Aorta (tissue), 1 donor: ENCODE data around the gene FOXB2.

GRCh38 chr9:74087700-74088454, 409.3 kb upstream of the RORB start:
- PRO-cap = no peak

GRCh38 chr9:75026853-75027219, 1.3 kb downstream of the CARNMT1 start:
- PRO-cap = no peak

- PRO-cap = no peak
Measured at GRCh38 chr9:76107437-76107914, 217.0 kb downstream of the PCSK5 start.

- PRO-cap = no peak
Measured at GRCh38 chr9:76394708-76395391, 624 bp upstream of the RFK start.

- PRO-cap = no peak
Measured at GRCh38 chr9:76459383-76460356, 688 bp downstream of the GCNT1 start.

DNA sequence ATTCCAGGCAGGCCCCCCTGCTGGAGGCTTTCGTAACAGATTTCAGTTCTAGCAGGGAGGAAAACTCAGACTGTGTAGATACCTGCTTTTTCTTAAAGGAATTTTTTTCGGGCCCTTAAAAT, 1.4 kb downstream of the GCNT1 start:
- PRO-cap = no peak

- PRO-cap = no peak
Measured at GRCh38 chr9:76643676-76644324, 184.8 kb downstream of the GCNT1 start.

GRCh38 chr9:76835843-76836429, 70.0 kb downstream of the PRUNE2 start:
- PRO-cap = no peak

DNA sequence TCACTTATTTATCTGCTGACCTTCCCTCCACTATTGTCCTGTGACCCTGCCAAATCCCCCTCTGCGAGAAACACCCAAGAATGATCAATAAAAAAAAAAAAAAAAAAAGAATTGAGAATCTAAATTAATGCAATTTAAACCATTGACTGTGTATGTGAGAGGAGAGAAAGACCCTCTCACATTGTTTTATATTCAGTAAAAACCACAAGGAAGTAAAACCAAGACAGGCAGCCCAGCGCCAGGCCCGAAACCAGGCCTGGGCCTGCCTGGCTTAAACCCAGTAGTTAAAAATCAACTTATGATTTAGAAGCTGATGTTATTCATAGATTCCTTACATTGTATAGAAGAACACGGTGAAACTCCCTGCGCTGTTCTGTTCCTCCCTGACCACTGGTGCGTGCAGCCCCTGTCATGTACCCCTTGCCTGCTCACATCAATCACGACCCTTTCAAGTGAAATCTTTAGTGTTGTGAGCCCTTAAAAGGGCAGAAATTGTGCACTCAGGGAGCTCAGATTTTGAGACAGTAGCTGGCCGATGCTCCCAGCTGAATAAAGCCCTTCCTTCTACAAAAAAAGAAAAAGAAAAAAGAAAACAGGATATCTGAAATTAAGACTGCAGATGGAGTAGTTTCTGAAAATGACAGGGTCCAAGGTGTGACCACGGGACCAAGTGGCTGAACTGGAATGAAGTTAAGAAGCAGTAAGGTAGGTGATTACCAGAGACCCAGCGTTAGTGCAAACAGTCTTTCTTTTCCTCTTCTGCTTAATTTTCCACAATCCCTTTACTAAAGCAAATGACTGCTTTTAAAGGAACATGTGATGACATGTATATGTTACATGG, 50.5 kb upstream of the PRUNE2 start:
- PRO-cap = no peak

DNA sequence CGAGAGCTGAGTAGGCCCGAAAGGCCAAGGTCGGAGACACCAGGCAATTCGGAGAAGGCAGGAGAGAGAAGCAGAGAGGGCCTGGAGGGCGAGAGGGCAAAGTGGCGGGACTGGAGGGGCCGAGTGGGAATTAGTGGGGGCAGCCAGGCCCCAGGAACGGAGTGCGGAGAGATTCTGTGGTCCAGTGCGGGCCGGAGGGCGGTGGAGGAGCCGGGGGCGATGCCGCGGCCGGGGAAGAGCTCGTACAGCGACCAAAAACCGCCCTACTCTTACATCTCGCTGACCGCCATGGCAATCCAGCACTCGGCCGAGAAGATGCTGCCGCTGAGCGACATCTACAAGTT, at the start of gene FOXB2:
Gene FOXB2, plus strand, starts transcription at position 220 of the 344 bp plus-strand sequence.
- PRO-cap = no peak

DNA sequence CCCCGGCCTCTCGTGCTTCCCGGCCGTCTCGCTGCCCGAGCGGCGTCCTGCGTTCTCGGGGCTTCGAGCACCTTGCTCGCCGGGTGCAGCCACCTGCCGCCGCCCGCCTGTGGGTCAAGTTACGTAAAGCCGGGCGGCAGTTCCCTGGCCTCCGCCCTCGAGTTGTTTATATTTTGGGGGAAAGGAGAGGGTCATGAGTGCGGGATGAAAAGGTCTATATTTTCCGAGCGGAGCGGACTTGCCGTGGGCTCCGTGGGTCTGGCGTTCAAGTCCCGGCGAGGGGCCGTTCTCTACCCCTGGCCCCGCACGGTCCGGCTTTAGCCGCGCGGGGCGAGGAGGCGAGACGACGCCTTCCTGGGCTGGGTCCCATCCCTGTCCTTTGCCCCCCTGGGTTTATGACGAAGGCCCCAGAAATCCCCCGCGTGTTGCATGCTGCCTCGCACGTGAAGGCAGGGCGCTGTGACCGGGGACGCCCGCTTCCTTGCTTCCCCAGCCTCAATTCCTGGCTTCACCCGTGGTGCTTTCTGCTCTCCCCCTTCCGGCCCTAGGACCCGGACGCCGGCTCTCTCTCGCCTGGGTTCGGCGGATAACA, 590 bp downstream of the VPS13A start:
- PRO-cap = unidirectional peak, minus-strand start at position 501 of the sequence

GRCh38 chr9:77476261-77476652, 171.9 kb downstream of the GNA14 start:
- PRO-cap = no peak

DNA sequence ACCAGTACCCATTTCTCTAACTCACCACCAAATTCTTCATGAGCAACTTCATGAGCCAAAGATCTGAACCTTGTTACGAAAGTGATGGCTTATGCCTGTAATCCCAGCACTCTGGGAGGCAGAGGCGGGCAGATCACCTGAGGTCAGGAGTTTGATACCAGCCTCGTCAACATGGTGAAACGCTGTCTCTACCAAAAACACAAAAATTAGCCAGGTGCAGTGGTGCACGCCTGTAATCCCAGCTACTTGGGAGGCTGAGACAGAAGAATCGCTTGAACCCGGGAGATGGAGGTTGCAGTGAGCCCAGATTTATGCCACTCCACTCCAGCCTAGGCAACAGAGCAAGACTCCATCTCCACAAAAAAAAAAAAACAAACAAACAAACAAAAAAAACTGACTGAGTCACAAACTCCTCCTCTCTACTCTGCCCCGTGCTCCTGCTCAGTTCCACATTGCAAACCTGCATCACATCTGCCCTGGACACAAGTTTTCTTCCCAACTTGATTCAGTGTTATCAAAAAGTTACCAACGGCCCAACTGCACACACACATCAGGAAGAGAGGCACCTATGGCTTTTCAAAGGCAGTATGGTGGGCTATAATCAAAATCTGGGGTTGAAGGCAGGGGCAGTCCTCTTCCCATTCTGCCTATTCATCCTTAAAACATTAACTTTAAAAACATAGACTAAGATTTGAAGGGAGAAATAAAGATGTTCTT, 61.6 kb downstream of the GNAQ start:
- PRO-cap = no peak

GRCh38 chr9:78022842-78023547, 8.6 kb downstream of the GNAQ start:
- PRO-cap = no peak

- PRO-cap = bidirectional peak, plus-strand start at chr9:78030982, minus-strand start at chr9:78030846
Measured at GRCh38 chr9:78030578-78031091, 976 bp downstream of the GNAQ start.

GRCh38 chr9:78295965-78296709, 788 bp upstream of the PSAT1 start:
- PRO-cap = no peak

- PRO-cap = no peak
Measured at GRCh38 chr9:79590914-79591778, 19.4 kb downstream of the TLE4 start.

GRCh38 chr9:80134443-80134845, 562.7 kb downstream of the TLE4 start:
- PRO-cap = no peak

DNA sequence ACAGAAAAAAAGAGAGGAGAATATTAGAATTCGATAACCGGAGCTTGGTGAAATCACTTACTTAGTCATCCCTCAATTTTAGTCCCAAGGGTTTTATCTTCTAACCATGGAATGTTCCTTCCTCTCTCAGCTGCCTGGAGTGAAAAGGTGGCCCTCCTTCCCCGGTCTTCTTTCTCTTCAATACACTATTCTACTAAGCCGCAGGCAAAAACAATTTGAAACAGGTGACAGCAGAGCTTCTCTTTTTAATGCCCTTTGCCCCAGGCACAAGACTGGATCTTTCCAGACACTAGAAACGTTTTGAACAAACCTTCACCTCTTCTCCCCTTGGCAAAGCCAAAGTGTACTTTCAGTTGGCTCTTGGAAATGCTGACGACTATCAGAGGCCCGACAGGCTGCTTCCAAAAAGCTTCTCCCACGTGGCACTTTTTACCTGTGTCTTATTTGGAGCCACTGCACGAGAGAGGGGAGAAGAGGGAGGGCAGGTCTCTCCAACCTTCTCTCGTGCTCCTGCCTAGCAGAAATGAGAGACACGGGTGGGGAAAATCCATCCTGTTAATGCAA, 543.8 kb downstream of the TLE1 start:
- PRO-cap = no peak

- PRO-cap = no peak
Measured at GRCh38 chr9:81274541-81274981, 414.8 kb downstream of the TLE1 start.